ENCODE measurements around a stretch of chr18.

- RRBS, result 3% methylated on average over 14 of the region's 85 CpGs
Observed at GRCh38 chr18:111368-112627, 46.6 kb upstream of the USP14 start.

GRCh38 chr18:681301-681847, 23.9 kb downstream of the TYMS start:
- RRBS, result no CpG with 5 or more reads among the region's 8 CpGs

GRCh38 chr18:798524-799374, 13.3 kb downstream of the YES1 start:
- RRBS, result no CpG with 5 or more reads among the region's 7 CpGs

GRCh38 chr18:808229-809008, 3.6 kb downstream of the YES1 start:
- RRBS, result no CpG with 5 or more reads among the region's 6 CpGs

- RRBS, result no CpG with 5 or more reads among the region's 15 CpGs
Observed at GRCh38 chr18:832037-832545, 20.0 kb upstream of the YES1 start.

DNA sequence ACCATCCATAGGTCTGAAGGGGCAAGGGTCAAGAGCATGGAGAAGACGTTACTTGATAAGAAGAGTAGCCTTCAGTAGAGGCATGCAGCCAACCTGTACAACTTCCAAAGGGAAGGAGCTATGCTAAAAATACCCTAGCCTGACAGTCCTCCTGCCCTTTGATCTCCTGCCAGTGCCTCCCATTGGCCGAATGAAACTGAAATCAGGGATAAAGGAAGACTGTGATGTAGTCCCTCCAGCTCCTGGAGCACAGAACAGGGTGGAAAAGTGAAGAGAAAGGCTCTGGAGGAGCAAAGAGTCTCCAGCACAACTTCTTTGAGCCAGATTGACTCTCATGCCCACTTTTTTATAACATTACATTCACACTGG, 487.4 kb downstream of the ADCYAP1 start:
- RRBS, result no CpG with 5 or more reads among the region's 2 CpGs

- RRBS, result no CpG with 5 or more reads among the region's 8 CpGs
Observed at GRCh38 chr18:1392560-1393515, 488.2 kb downstream of the ADCYAP1 start.

DNA sequence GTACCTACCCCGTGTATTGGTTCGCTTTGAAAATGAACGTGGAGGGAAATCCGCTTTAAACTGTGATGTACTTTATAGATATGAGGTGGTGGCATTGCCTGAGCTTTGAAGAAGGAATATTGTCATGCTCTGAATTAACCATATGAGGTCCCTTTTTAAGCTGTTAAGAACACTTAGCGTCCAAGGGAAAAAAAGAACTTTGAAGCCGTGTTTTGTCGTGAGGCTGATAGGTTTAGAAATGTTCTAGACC, 1.3 kb downstream of the SMCHD1 start:
- RRBS, result no CpG with 5 or more reads among the region's 7 CpGs

GRCh38 chr18:2658034-2658486, 2.5 kb downstream of the SMCHD1 start:
- RRBS, result no CpG with 5 or more reads among the region's 6 CpGs

DNA sequence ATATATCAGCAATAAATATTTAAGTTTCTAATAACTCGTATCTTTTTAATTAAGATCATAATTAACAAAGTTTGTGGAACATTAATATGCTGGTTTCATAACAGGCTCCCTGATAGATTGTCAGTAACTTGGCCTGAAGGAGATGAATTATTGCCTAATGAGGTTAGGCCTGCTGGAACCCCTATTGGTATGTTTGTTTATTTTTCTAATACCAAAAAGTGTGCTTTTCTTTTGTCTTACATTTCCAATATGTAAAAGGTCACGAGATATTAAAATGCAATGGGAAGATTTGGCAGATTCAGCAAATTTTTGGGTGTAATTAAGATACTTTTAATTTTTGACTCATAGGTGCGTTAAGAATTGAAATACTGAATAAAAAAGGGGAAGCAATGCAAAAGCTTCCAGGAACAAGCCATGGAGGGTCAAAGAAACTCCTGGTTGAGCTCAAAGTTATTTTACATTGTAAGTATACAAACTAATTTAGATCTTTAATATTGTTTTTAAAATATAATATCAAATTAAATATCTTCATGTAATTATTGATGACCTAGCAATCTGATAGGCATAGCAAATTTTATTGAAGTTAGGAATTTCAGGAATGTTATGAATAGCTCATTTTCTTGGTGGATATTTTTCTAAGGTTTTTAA, 52.1 kb downstream of the SMCHD1 start:
- RRBS, result no CpG with 5 or more reads among the region's 3 CpGs

DNA sequence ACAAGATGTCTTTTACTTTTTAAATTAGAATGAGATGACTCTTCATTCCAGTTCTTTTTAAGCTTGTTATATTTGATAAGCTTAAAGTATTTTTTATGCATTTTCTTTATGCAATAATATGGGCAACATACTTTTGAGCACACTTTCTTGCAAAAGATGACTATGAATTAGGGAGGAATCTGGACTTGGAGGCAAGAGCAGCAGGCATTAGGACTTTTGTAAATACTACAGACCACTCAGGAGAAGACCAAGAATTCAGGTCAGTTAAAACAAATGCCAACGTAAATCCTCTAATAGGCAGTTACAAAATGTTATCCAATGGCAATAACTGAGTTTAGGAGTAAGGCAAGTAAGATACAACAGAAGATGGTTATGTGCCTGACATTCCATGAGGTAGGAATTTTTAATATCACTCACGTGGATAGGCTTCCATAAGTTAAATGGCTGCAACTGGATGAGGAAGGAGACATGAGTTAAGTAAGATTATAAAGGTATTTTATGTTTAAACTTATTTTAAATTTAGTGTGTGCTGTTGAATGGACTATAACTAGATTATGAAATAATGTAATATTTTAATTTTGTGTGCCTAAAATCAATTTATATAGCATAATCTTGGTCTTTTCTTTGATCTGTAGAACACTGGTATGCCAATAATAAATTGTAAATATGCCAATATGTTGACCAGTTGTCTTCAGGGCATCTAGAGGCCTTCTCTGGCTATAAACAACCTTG, 75.4 kb downstream of the SMCHD1 start:
- RRBS, result no CpG with 5 or more reads among the region's 2 CpGs

DNA sequence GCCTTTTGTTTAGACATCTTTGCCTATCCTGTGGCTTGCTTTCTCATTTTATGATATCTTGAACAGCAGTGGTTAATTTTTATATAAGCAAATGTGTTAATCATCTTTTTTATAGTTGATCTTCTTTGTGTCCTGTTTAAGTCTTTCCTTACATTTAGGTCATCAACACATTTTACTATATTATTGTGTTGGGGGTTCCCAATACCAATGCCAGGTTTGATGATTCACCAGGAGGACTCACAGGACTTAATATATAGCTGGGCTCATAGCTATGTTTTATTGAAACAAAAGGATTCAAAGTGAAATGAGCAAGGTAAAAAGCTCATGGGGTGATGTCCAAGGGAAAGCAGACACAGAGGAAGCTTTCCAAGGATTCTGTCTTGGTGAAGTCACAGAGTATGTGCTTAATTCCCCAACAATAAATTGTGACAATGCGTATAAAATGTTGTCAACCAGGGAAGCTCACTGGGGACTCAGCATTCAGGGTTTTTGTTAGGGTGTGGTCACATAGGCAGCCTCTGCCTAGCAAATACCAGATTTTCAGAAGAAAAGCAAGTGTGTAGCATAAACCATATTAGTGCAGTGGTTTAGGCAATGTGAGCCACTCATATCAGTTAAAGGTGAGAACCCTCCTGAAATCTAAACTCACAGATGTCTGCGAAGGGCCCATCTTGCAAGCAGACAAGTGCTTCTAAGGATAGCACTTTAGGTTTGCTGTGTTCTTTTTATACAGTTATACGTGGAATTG, 92.6 kb upstream of the EMILIN2 start:
- RRBS, result no CpG with 5 or more reads among the region's 3 CpGs

DNA sequence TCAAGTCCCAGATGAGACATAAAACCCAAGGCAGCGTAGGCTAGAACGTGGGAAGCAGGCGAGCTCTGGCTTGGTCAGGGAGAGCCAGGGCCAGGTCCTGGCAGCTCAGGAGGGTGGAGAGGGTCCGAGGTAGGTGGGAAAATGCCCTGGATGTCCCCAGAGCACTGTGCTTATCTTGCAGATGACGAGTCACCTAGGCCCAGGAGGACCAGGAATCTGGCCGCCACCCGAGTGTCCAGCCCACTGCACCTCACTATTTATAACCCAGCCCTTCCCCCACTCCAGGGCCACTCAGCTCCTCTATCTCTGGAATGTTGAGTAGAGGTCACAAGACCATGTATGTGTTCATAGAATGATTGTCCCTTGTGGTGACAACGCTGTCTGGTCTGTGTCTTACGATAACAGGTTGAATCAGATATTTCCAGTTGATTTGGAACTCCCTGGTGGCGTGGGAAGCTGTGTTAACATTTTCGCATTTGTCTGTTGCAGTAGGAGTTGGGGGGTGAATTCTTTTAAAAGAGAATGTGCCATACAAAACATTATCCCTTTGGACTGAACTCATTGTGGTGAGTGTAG, 47.4 kb downstream of the EMILIN2 start:
- RRBS, result no CpG with 5 or more reads among the region's 11 CpGs

DNA sequence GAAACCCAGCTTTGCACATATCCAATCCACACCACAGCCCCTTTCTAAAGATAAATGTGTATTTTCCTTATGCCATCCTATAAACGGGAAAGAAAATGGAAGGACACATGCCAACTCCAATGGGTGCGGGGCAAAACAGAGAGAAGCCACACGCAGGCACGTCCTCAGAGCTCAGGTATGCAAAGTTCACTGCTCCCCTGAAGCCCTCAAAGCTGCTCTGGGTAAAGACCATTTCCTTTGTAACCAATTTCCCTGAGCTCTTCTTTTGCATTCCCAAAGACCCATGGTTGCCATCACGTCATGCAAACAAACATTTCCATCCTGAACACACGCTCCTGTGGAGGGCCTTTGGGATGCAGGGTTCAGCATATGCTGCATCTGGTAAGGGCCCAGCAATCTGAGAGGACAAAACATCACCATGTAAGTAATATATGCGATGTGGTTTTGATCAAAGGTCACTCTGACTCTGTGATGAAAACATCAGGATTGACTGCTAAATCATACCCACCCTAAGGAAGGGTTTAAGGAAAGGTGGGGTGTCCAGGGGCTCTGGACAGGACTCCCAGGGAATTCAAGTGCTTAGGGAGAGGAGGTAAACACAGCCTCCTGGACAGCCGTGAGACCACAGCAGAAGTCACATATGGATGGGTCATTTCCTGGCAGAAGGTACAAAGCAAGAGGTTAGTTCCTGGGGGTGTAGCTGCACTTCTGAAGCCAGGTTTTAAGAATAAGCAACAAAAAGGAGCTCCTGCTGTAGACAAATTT, 69.5 kb downstream of the EMILIN2 start:
- RRBS, result no CpG with 5 or more reads among the region's 8 CpGs

- RRBS, result no CpG with 5 or more reads among the region's 20 CpGs
Observed at GRCh38 chr18:2924831-2925619, 78.2 kb downstream of the EMILIN2 start.

DNA sequence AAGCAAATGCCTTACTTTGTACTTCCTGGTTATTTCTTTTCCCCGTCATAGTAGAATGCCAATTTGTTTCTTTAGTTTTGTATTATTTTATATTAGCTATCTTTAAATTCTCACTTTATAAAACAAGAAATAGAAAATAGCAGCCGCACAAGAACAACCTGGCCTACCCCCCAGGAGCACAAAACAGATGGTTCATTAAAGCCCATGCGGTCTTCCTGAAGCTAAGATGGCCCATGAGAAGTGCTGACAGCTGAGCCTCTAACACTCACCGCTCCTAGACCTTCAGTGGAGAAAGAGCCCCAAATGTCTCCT, 45.2 kb downstream of the LPIN2 start:
- RRBS, result no CpG with 5 or more reads among the region's 4 CpGs

DNA sequence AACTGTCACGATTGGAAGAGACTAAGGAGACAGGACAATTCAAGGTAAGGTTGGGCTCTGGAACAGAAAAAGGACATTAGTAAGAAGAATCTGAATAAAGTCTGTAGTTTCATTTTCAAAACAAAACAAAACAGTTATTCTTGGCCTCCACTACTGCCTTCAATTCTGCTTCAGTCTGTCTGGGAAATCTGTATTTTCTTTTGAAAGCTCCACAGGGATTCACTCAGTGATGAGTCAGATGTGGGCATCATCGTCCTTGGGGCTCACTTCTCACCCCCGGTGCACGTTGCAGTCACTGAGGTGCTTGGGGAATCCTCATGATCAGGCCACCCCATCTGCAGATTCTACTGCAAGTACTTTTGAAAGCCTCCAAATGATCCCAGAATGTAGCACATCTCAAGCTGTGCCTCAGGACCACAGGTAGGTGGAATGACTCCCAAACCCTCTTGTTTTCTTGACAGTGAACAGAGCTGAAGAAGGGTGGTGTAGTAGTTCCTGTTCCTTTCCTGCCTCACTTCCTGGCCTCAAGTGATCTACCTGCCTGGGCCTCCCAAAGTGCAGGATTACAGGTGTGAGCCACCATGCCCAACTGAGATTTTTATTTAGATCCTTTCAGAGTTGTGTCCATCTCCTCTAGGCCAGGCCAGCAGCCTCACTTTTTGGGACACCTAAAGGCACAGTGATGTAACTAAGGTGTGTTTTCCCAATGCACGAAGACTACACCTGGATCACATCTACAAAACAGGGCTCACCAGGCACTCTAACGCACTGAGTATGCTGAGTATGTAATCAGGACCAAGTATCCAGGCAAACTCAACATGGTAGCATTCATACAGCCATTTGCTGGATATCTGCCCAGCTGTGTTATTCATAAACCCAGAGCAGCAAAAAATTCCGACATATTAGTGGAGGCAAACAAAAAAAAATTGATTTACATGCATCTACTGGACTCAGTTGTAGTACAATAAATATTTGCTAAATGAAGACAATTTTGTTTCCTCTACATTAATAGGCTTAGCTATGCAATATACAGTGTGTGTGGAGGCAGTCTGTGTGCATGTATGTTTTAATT, 34.1 kb downstream of the LPIN2 start:
- RRBS, result no CpG with 5 or more reads among the region's 7 CpGs

DNA sequence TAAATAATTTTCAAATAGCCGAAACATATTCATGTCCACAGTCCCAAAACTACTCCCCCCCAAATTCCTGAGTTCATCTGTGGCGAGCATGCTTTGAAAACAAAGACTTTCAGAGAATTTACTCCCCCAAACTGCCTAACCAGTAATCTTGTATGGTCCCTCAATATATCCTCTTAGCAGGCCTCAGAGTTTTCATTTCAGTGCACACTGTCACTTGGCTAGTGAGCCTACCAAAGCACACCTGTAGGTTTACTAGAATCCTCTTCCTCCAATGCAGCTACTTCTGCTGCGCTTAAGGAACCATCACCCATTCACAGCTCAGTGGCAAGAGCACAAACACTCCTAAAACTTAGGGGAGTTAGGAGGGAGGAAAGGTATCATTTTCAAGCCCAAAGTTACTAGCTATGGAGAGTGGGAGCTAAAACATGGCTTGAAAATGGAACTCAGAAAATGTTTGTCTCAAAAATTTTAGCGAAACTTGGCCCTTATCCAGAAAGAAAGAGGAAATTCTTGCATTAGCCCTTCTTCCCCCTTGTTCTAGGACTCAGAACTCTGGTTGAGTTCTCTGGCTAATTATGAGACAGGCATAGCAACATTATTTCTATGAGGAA, 33.2 kb downstream of the LPIN2 start:
- RRBS, result no CpG with 5 or more reads among the region's 4 CpGs

- RRBS, result no CpG with 5 or more reads among the region's 5 CpGs
Observed at GRCh38 chr18:3051560-3052011, 38.6 kb upstream of the LPIN2 start.

GRCh38 chr18:3052045-3052521, 39.1 kb upstream of the LPIN2 start:
- RRBS, result no CpG with 5 or more reads among the region's 5 CpGs